ENCODE results near the gene MPC2.

- PRO-cap, result no peak
Measured at GRCh38 chr1:167756978-167757458, 35.2 kb downstream of the MPZL1 start.

DNA sequence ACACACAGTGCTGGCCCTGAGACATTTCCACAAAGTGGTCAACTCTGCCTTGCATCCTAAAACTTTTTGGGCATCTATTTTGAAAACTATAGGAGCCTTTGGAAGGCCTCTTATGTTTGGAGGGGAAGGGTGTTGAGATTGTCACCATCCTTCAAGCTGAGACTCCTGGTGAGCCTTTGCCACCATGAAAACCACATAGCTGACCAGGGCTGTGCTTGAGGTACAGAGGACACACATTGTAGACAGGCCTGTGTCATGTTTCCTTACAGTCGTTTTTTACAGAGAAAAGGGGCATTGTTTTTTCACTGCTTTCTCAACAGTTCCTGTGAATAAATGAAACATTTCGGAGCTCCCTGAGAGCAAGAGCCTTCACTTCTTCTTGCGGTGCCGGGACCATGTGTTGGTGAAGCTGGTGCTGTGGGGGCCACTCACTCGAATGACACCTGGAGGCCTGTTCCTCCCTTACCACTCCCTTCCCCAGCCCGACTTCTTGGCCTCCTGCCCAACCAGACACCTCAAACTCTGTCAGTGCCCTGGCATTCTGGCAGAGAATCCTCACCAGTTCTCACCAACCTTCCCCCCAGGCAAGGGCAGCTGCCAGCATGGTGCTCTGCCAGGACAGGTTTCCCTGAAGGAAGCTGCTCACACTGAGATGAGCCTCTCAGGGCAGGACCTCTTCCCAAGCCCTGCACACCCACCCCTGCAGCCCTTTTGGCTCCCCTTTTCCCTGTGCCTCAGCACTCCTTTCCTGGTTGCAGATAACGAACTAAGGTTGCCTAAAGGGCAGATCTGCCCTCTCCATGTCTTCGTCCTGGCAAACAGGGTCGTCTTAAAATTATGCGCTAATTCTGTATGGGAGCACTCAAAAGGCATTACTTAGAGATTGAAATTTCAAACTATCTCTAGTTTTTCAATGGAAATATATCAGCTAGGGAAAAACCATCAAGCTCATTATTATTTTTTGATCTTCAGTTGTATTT, 68.3 kb downstream of the MPZL1 start:
- PRO-cap, result no peak

DNA sequence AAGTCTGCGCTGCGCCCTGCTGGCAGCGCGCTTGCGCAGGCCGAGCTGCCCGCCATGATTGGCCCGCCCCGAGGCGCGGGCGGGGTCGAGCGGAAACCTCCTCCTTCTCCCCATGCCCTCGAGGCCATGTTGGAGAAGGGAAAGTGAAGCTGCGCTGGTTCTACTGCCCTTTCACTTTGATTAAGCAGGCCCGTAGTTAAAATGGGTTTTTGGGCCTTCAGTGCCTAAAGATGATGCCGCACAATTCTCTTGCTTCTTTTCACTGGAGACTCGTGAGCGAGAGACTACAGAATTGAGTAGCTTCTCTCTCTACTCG, 390 bp upstream of the DCAF6 start:
- PRO-cap, result bidirectional peak, plus-strand start at position 127 of the sequence, minus-strand start outside the sequence

DNA sequence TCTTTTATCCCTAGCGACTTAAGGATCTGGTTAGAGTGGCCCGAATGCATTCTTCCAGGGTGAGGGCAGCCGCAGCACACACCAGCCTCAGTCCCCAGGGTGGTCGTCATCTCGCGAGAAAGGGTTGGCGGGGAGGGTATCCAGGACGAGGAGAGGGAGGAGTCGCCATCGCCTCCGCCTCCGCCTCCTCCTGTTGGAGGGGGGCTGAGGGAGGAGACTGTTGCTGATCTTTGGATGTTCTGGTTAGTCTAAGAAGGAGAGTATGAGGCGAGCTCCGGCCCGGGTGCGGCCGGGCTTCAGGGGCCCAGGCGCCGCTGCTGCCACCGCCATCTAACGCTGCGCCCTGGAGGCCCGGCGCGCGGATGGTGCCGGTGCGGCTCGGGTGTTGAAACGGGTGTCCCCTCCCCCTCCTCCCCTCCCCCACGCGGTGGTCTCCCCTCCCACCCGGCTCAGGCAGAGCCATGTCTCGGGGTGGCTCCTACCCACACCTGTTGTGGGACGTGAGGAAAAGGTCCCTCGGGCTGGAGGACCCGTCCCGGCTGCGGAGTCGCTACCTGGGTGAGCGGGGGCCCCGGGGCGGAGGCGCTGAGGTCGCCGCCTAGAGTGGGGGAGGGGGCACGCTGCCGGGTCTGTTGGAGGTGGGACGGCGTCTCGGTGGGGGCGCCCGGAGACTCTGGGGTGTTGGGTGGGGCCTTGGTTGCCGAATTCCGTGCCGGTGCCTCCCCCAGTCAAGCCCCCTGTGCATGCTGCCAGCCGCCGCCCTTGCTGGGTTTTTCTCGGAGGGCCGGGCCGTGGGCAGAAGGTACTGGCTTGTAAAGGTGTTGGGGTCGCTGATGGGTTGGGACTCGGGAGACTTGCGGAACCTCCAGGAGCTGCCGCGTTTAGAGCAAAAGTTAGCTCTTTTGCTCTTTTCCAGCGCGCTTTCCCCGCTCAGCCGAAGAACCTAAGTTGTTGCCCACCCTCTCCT, at the start of gene MPC2:
MPC2 (minus strand) TSS at position 622 of the 967 bp plus-strand sequence.
- PRO-cap, result bidirectional peak, plus-strand start at position 246 of the sequence, minus-strand start at position 112 of the sequence

DNA sequence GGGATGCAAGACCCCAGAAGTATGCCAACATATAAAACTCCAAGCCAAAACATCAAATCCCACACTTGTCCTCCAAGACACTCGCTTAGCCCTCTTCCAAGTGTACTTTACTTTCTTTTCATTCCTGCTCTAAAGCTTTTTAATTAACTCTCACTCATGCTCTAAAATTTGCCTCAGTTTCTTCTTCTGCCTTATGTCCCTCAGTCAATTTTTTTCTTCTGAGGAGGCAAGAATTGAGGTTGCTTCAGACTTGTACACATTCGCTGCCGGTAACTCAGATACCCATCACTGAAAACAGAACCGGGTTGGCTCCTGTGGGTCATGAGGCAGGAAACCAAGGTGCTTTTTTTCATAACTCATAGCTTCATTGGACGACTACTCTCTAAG, 82.1 kb downstream of the TBX19 start:
- PRO-cap, result no peak

- PRO-cap, result no peak
Measured at GRCh38 chr1:168485034-168485452, 58.8 kb downstream of the XCL2 start.

GRCh38 chr1:168551687-168552267, 8.0 kb upstream of the XCL2 start:
- PRO-cap, result no peak

GRCh38 chr1:168833707-168834164, 104.7 kb upstream of the DPT start:
- PRO-cap, result no peak

DNA sequence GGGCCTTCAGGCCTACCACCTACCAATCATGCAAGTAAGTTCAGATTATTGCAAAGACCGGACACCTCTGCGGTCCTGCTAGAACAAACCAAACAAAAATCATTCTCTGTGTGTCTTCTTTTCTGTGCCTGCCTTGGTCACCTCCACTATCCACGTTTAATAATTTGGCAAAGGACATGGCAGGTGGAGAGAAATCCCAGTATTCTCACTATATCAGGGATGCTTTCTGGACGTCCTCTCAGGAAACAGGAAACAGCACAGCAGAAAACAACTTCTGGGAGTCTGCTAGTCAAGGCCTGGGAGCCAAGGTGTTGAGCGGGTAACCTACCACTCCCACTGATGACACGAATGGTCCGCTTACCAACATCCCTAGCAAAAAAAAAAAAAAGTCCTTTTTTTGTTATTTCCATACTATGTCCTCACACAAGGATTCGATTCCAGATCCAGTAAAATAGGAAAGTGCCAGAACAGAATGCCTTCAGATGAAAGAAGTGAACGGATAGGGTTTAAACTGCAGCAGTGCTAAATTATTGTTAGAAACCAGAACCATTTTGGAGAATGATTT, 4.5 kb upstream of the ATP1B1 start:
- PRO-cap, result no peak

DNA sequence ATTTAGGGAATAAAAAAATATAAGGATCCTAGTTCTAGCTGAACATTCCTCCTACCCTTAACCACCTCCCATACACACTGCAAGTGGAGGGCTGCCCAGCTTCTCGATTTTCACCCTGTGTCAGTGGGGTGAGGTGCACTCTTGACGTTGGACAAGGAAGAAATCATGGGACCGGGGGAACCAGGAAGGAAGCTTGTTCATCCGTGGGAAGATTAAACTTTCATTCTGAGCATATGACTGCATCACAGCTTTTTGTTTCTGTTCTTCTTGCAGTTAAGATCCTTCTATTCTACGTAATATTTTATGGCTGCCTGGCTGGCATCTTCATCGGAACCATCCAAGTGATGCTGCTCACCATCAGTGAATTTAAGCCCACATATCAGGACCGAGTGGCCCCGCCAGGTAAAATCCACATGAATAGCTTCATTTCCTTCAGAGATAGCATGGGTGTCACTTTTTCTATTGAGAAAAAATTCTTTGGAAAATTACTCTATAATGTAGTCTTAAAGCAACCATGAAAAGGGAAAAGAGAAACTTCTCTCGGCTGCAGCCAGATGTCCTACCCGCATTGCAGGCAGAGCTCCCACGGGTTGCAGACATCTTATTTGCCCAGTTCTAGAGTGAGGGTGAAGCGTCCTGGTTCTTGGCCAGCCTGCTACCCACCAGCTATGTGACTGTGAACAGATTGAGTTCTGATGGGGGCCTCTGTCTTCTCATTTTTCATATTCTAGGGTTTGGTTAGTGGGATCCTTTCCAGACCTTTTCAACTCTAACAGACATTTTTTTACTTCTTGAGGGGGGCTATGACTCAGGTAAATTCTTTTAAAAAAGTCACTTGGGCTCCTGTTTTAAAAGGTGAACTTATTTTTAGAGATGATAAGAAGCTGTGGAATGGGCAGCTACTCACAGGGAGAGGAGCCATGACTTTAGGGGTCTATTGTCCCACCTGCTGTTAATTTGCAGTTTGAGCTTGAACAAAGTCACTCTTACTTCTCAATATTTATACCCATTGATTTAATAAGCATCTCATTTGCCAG, 4.9 kb downstream of the ATP1B1 start:
- PRO-cap, result no peak

DNA sequence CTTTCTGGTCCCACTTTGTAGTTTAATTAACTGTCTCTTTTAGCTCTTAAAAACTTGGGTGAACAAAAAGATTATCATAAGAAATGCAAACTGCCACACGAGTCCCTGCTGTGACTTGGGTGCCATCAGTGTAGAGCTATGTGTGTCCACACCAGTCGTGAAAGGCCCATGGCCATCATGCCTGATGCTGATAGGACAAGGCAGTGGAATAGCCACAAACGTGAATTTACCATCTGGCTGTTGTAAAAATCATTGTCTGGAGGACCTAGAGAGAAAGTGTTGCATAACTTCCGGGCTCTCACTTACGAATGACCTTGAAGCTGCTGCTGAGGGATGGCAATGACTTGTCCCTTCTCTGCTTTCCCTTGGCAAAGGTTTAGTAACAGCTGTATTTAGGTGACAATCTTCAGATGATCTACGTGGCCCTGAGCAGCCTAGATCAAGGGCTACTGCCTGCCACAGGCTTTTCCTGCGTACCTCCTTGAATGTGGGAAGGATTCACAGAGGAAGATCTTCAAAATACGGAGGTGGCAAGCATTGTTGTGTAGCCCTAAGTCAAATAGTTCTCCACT, 5.7 kb downstream of the ATP1B1 start:
- PRO-cap, result no peak

- PRO-cap, result no peak
Measured at GRCh38 chr1:169113380-169114094, 7.0 kb downstream of the ATP1B1 start.

- PRO-cap, result no peak
Measured at GRCh38 chr1:169133301-169133590, 26.8 kb downstream of the ATP1B1 start.

DNA sequence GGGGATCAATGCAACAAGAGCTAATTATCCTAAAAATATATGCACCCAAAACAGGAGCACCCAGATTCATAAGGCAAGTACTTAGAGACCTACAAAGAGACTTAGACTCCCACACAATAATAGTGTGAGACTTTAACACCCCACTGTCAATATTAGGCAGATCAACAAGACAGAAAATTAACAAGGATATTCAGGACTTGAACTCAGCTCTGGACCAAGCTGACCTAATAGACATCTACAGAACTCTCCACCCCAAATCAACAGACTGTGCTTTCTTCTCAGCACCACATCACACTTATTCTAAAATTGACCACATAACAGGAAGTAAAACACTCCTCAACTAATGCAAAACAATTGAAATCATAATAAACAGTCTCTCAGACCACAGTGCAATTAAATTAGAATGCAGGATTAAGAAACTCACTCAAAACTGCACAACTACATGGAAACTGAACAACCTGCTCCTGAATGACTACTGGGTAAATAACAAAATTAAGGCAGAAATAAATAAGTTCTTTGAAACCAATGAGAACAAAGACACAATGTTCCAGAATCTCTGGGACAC, 28.8 kb upstream of the SELP start:
- PRO-cap, result no peak

DNA sequence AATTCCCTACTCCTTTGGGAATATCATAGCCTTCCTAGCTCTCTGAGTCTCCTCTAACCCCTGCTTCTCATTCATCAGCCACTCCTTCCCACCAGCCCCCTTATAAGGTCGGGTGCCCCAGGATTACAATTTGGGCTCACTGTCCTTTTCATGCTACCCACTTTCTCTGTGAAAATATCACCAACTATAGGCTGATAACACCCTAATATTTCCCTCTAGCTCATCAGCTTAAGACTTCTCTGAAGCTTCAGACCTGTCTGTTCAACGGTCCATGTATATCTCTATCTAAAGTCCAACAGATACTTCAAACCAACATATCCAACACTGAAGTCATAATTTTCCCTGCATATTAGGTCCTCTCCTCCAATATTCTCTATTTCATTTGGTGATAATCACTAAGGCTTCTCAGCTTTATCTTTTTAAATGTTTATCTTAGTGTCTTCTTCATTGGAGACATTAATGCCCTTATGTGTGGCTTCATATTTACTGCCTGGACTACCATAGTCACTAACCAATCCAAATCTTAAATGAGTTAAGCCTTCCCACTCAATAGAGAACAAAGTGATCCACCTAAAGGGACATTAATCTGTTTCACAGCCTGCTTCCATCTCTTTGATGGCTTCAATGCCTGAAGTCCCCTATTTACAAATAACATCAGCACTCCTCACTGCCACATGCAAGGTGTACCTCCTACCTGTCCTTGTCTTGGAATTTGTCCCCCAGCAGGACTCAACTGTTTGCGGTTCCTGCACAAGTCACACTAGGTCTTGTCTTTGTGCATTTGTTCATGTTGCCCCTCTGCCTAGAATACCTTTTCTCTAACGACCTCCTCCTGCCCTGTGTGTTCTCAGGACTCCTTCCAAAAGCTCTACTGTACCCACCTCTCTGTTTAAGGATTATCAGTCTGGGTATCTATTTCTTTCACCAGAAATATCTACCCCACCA, 27.6 kb downstream of the SCYL3 start:
- PRO-cap, result no peak

- PRO-cap, result no peak
Measured at GRCh38 chr1:169900523-169900813, 6.8 kb upstream of the SCYL3 start.

- PRO-cap, result no peak
Measured at GRCh38 chr1:170234424-170234986, 88.7 kb downstream of the NTMT2 start.

GRCh38 chr1:170562525-170563630, 30.9 kb downstream of the GORAB start:
- PRO-cap, result no peak

DNA sequence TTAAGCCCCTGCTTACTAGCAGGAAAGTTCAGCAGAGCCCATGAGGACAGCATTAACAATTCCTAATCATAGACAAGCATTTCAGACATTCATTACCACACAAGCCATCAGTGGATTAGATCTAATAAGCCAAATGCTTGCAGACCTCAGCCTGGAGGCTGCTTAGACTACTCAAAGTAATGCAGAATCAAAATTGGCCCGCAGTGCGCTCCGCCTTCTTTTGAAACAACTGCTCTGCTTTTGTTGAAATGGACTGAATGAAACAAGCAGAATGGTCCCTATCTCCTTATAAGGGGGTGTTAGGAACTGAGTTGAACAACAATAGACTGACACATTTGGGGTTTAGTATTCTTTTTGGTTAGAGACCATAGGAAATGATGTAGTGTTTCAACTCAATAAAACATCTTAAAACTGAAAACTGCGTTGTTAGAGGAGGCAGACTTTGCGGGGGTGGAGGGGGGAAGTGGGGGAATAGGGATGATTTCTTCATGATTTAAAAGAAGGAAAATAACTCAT, 54.5 kb downstream of the GORAB start:
- PRO-cap, result no peak

GRCh38 chr1:170586967-170587266, 55.0 kb downstream of the GORAB start:
- PRO-cap, result no peak